Measurements from ENCODE around the genes SERPINE1 and ARMC10.

DNA sequence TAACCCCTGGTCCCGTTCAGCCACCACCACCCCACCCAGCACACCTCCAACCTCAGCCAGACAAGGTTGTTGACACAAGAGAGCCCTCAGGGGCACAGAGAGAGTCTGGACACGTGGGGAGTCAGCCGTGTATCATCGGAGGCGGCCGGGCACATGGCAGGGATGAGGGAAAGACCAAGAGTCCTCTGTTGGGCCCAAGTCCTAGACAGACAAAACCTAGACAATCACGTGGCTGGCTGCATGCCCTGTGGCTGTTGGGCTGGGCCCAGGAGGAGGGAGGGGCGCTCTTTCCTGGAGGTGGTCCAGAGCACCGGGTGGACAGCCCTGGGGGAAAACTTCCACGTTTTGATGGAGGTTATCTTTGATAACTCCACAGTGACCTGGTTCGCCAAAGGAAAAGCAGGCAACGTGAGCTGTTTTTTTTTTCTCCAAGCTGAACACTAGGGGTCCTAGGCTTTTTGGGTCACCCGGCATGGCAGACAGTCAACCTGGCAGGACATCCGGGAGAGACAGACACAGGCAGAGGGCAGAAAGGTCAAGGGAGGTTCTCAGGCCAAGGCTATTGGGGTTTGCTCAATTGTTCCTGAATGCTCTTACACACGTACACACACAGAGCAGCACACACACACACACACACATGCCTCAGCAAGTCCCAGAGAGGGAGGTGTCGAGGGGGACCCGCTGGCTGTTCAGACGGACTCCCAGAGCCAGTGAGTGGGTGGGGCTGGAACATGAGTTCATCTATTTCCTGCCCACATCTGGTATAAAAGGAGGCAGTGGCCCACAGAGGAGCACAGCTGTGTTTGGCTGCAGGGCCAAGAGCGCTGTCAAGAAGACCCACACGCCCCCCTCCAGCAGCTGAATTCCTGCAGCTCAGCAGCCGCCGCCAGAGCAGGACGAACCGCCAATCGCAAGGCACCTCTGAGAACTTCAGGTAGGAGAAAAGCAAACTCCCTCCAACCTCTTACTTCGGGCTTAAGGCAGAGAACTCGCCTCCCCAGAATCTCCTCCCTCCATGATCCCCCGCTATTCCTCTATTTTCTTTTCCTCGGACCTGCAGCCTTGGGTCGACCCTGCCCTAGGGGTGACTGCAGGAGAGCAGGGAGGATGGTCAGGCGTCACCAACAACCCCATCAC, at the start of gene SERPINE1:
Gene SERPINE1 (plus strand): TSS at position 794 of the 1,137 bp plus-strand sequence.
- RRBS, 2 experiments = no CpG with 5 or more reads among the region's 31 CpGs

DNA sequence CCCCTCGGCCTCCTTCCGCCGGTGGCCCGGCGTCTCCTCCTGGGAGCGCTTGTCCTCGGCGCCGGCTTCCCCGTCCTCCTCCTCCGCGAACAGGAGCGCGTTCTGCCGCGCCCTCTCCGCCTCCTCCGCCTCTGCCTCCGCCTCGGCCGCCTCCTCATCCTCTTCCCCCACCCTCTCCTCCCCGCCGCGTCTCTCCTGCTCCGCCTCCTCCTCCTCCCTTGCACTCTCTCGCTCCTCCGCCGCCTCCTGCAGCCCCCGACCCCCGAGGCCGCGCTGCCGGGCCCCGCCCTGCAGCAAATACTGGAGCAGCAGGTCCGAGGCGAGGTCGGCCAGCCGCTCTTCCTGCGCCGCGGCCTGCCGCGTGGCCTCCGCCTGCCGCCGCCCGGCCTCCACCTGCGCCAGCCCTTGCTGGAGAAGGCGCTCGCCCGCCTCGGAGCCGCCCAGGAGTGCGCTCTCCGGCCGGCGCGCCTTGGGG, 1.8 kb downstream of the VGF start:
- RRBS, 2 experiments = under 1% methylated on average over 16 to 19 of the region's 58 CpGs

DNA sequence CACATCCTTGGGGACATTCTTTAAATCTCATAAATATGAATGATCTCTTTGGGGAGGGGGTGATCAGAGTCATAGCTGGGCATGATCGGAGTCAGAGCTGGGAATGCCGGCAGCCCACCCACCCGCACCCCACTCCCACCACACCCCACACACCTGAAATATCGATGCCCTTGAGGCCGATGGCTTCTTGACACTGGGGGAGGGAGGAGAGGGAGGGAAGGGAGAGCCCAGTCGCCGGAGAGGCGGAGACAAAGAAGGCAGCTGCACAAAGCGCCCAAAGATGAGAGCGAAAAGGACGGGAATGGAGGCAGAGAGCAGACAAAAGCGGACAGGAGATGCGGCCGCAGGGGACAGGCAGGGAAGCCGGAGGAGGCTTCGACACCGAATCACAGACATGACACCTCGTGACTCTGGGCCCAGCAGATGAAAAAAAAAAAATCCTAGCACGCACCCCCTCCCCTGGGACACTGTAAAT, 1.1 kb downstream of the NAT16 start:
- RRBS, 2 experiments = no CpG with 5 or more reads among the region's 19 CpGs

DNA sequence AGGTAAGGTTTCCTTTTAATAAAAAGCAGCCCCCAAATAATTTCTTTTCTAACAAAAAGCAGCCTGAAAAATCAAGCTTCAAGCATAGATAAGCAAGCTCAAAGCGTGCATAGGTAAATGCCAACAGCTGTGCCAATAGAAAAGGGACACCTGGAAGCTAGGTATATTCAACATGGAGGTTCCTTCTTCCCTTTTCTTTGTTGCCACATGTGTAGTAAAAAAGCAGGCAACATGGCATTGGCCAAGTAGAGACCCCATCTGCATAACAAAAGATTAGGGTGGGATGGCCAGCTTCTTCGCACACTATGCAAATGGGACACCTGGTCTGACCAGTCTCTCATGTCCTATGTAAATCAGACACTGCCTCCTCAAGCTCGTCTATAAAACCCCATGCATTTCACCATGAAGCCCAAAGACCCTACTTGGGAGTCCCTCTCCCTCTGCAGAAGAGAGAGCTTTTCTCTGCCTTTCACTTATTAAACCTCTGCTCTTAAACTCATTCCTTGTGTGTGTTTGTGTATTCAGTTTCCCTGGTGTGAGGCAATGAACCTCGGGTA, 54.0 kb downstream of the MYL10 start:
- RRBS, 2 experiments = no CpG with 5 or more reads among the region's 4 CpGs

- RRBS, 2 experiments = no CpG with 5 or more reads among the region's 10 CpGs
Observed at GRCh38 chr7:101691824-101692310, 62.8 kb upstream of the MYL10 start.

DNA sequence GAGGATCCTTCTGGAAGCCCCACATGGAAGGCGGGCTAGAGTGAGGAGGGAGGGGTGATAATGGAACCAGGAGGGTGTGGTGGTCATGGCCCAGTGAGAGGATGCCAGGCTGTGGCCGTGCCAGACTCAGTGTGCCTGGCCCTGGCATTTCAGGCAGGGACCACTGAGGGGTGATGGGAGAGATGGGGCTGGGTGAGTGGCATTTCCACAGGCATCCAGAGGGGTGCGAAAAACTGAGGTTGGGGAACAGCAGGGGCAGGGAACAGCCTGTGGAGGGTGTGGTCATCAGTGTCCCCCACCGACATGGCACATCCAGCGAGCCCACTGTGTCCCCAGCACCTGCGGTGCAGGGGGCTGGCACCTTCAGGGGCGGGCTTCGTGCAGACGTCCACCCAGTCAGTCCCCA, 14.7 kb downstream of the CUX1 start:
- RRBS, 2 experiments = no CpG with 5 or more reads among the region's 9 CpGs

GRCh38 chr7:101882251-101883463, 65.2 kb downstream of the CUX1 start:
- RRBS, 2 experiments = no CpG with 5 or more reads among the region's 22 CpGs

DNA sequence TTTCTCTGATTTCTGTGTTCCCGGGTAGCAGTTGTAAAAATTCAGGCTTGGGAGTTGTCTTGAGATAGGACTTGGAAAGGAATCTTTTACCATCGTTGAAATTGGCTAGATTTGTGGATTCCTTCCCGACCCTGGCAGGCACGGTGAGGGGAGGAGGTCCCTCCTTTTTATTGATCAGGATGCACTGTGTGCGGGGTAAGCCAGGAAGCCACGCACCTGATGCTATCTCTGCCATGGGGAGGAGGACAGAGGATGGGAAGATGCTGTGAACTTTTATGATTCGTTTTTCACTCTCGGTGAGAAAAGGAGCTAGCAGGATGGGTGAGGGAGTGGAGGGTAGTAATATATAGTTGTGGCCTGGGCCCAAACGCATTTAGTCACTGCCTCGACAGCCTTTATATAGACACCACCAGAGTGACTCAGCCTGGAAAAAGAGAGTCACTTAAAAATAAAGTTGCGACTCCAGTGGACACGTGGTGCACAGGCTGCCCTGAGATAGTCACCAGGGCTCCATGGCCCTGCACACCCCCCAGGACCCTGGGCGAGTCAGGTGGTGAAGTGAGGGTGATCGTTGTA, 106.6 kb downstream of the CUX1 start:
- RRBS, 2 experiments = no CpG with 5 or more reads among the region's 14 CpGs

GRCh38 chr7:101953453-101953983, 136.1 kb downstream of the CUX1 start:
- RRBS, 2 experiments = no CpG with 5 or more reads among the region's 10 CpGs

GRCh38 chr7:101986366-101986567, 168.8 kb downstream of the CUX1 start:
- RRBS, 2 experiments = no CpG with 5 or more reads among the region's 3 CpGs

DNA sequence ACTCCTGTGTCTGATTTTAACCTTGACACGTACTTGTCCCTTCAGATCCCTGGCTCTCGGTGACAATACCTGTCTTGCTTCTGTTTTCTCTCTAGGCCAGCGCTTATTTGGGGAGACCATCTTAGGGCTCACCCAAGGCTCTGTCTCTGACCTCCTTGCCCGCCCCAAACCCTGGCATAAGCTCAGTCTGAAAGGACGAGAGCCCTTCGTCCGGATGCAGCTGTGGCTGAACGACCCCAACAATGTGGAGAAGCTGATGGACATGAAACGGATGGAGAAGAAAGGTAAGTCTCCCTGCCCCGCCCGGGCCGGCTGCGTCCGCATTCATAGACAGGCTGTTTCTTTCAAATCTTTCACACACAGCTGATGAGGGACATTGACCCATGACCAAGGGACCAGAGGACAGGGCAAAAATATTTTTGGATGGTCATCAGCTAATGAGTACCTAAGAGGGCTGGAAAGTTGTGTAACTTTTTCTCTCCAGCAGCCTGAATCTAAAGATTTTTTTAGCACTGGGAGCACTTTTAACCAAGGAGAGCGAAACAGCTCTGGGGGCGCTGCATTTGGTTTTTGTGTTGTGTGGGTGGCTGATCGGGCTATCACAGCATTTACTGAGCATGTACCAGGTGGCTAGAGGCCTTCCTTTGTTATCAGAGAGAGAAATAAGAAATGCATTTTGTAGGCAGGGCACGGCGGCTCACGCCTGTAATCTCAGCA, 52.6 kb upstream of the SH2B2 start:
- RRBS, 2 experiments = 97% methylated on average over 4 of the region's 20 CpGs

DNA sequence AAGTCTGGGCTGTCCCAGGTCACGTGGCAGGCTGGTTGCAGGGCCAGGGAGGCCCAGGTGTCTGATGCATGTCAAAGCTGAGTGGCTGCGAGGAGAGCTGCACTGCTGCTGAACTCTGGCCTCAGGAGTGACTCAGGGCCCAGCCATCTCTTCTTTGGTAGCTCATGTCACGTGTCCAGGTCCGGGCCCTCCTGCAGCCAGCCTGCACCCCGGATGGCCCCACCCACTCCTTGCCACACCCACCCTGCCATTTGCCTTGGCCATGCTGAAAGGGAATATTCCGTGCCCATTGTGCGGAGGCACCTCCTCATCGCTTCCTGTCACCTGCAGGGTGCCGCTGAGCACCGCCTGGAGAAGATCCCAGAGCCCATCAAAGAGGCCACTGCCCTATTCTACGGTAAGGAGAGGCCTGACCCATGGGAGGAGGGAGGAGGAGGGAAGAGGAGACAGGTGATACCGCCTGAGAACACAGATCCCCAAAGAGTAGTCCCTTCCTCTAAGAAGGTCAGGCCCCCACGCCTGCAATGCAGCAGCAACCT, 12.7 kb upstream of the SH2B2 start:
- RRBS, 2 experiments = no CpG with 5 or more reads among the region's 13 CpGs

DNA sequence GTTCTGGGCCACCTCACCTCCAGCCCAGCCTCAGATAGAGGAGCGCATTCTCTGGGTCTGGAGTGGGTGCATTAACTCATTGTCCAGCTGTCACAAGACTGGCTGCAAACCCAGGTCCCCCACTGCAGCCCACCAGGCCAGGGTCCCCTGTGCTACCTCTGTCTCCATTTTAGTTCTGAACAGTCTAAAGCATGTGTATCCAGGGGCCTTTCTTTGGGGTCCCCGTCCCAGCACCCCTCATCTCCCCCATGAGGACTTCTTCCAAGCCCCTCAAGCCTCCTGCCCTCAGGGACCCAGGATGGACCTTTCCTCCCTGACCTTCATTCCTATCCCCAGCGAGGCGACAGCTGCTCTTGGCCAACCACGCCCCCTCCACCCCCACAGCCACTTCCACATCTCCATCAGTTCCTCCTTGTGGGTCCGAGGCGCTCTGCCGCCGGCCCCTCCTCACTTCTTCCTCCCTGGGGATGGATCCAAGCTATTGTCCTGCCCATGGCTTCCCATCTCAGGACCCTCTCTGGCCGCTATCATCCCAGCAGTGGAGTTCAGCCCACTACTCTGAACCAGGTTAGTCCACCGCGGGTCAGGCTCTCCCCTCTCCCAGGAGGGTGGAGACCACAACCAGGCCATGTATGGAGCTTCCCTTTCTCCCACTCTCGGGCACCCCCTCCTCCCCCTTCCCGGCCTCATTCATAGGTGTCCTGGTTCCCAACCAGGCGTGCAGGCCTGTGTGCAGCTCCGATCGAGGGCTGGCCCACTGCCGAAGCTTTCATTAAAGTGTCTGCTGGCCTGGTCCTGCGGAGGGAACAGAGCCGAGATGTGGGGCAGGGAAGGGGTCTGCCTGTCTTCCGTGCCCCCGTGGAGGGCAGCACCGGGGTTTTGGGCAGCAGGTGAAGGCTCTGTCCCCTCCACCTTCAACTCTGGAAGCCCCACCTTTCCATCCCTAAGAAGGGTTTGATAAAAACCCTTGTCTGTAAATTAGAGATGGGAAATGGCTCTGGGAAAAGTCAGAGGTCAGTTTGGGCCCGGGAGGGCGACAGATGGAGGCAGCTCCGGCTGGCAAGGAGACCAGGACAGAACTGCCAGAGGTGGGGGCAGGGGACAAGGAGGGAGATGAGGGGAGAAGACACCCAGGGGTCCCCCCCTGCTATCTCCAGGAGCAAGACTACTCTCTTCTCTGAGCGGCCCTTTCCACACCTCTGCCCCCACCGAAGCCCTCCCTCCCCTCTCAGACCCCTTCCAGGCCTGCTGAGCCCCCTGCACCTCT, 1.5 kb upstream of the SH2B2 start:
- RRBS, 2 experiments = no CpG with 5 or more reads among the region's 28 CpGs

- RRBS, 2 experiments = no CpG with 5 or more reads among the region's 10 CpGs
Observed at GRCh38 chr7:102288981-102289522, 2.4 kb downstream of the SH2B2 start.

DNA sequence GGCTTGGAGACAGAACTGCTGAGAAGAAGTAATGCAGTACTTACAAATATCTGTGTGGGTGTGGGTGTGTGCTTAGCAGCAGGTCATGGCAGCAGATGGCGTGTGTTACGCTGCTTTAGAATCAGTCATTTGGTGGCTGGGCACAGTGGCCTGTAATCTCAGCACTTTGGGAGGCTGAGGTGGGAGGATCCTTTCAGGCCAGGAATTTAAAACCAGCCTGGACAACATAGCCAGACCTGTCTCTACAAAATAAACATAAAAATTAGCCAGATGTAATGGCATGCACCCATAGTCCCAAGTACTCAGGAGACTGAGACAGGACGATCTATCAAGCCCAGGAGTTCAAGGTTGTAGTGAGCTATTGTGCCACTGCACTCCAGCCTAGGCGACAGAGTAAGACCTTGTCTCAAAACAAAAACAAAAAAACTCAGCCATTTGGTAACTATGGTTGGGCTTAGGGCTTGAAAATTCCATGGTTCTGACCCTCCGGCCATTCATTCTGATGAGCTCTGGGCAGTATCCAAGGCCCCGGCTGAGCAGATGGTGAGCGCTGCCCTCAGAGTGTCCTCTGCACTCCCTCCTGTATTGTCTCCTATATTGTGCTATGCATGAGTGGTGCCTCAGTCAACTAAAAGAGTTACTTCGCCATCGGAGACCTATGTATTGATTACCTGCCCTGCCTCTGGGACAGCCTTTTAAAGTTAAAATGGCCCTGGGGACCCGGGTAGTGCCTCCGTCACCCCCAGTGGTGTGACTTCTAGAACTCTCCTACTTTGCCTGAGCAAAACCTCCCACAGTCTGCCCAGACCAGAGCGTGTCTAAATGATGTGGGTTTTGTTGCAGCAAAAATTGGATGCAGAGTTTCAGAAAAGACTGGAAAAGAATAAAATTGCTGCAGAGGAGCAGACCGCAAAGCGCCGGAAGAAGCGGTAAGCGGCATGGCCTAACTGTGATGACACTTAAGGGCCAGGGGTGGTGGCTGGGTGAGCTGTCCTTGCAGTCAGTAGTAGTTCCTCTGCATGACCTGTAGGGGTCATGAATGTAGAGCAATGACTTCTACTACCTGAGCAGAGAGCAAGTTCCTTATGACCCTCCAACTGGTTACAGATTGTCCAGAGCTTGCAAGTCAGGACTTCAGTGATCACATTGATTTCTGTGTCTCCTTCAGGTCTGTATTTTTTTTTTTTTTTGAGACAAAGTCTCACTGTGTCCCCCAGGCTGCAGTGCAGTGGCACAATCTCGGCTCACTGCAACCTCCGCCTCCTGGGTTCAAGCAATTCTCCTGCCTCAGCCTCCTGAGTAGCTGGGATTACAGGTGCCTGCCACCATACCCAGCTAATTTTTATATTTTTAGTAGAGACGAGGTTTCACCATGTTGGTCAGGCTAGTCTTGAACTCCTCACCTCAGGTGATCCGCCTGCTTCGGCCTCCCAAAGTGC, 8.1 kb downstream of the PRKRIP1 start:
- RRBS, 2 experiments = no CpG with 5 or more reads among the region's 22 CpGs

- RRBS, 2 experiments = 3 to 6% methylated on average over 7 of the region's 29 CpGs
Observed at GRCh38 chr7:102432568-102433274, 654 bp upstream of the ORAI2 start.

DNA sequence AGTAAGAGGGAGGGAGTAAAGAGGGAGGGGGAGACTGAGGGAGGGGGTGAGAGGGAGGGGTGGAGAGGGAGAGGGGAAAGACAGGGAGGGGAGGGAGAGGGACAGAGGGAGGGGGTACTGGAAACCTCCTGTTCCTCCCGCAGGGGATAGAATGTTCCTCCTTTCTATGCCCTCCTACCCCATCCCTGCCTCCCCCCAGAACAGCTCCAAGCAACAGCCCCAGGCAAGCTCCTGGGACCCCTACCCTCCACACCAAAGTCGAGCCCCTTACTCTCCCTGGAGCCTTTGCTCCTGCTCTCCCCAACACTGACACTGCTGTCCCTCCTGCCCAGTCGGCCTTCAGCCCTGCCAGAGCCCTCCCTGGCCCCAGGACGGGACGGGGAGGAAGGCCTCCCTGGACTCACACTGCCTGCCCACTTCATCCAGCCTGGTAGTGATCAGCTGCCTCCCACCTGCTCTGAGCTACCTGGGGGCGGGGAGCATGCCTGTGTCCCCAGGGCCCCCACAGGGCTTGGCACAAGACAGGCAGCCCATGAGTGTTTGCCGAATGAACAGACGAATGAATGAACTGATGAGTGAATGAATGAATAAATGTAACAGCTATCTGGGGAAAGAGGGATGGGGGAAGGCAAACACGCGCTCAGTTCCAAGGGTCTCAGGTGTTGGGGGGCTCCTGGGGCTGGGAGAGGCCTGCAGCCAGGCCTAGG, 4.6 kb downstream of the RASA4B start:
- RRBS, 2 experiments = no CpG with 5 or more reads among the region's 10 CpGs

DNA sequence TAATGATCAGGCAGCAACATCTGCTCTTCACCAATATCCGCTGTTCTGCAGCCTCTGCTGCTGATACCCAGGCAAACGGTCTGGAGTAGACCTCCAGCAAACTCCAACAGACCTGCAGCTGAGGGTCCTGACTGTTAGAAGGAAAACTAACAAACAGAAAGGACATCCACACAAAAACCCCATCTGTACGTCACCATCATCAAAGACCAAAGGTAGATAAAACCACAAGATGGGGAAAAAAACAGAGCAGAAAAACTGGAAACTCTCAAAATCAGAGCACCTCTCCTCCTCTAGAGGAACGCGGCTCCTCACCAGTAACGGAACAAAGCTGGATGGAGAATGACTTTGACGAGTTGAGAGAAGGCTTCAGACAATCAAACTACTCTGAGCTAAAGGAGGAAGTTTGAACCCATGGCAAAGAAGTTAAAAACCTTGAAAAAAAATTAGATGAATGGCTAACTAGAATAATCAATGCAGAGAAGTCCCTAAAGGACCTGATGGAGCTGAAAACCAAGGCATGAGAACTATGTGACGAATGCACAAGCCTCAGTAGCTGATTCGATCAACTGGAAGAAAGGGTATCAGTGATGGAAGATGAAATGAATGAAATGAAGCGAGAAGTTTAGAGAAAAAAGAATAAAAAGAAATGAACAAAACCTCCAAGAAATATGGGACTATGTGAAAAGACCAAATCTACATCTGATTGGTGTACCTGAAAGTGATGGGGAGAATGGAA, 32.8 kb downstream of the FAM185A start:
- RRBS, 2 experiments = no CpG with 5 or more reads among the region's 10 CpGs

DNA sequence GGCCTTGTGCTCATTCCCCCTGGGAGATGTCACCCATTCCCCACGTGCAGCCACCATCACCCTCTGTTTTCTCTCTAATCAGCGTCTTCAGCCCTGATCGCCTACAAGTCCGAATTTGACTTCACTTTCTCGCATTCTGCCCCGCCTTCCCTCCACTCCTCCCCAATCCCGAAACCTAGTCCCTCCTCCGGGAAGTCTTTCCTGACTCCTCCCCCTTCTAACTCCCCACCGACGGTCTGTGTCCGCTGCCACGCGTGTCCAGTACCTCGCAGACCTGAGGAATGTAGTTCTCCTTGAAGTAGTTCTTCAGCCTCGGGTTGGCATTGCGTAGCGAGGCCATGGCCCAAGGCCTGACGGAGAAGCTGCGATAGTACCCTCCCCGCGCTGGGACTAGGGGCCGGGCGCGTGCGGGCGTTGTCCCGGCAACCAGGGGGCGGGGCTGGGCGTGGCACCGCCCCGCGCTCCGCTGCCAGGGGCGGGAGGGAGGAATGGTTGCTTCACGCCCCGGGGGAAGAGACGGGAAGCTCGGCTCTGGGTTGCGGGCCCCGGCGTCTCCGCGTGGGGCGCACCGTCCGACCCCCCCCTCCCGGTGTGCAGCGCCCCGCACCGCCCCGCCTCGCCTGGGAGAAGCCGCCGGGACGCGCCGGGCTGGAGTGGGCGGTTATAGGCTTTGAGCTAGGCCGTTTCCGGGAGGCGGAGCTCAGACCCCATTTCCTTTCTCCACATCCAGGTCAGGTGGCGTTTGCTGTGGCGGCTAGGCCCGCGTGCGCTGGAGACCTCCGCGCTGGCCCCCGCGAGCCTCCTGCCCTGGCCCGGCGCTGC, at the start of gene ARMC10:
Gene ARMC10 (plus strand): TSS at position 710 of the 822 bp plus-strand sequence.
- RRBS, 2 experiments = 1 to 2% methylated on average over 26 to 28 of the region's 72 CpGs

- RRBS, 2 experiments = no CpG with 5 or more reads among the region's 5 CpGs
Observed at GRCh38 chr7:103150106-103150793, 1.4 kb upstream of the NAPEPLD start.